A375 (cell line): Measurements from ENCODE around the genes GOLGA8R and KLF13.

GRCh38 chr15:29677170-29677480, 106.3 kb upstream of the ENTREP2 start:
- RAMPAGE, long total RNA, result no peak

GRCh38 chr15:29678016-29678637, 107.3 kb upstream of the ENTREP2 start:
- RAMPAGE, long total RNA, result no peak

DNA sequence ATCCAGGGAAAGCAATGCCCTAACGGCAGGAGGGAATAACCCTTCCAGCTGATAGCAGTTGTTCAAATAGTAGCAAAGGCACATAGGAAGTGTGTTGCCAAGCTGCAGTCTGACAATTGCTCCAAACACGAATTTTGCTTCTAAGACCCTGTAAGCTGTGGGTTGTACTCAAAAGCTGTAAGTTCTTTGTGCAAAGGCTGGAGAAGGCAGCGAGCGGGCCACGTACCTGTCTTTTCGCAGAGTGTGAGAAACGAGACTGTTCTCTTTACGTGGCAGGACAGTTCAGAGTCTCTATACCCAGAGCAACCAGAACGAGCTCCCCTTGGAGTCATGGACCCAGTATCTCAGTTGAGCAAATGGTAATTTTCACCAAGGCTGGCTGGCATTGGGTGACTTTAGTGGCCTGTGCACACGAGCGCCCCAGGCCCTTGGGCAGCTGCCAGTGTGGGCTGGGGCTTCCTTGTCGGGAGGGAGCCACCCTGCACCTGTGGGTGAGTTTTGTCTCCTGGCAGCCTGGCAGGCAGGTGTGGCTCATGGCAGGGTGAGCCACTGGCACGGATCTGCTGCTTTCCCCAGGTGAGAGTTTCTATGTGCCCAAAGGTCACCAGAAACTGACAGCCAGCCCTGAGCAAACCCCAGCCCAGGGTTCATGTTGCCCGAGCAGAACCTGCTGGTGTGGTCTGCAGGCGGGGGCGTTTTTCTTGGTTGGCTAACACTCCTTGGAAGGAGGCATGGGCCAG, 116.4 kb upstream of the ENTREP2 start:
- RAMPAGE, long total RNA, result no peak

DNA sequence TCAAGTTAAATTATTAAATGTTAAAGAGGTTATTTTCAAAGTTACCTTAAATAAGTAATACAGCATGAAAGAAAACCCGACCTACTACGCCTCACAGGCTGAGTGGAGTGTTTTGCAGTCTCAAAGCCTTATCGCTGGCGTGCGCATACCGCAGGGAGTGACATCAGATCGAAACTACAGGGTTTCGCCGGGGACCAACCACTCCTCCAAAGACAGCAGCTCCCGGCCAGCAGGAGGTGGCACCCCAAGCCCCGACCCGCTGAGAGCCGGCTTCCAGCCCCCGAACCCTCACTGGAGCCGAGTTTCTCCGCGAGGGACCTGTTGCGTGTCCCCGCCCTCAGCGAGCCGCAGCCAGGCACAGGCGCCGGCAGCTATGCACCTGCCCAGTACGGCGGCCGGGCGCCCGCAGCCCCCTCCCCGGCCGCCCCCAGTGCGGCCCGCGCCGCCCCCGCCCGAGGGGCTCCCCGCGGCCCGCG, 859 bp downstream of the TJP1 start:
- RAMPAGE, long total RNA, result no peak

DNA sequence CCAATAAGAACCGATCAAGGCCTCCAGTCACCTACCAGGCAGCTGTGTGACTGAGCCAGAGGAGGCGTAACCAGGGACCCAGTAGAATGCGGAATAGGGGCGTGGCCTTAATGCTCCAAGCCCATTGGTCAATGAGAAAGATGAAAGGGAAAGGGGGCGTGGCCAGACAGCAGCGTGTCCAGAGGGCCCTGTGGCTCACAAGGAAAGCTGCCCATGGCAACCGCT, at the start of gene GOLGA8R:
GOLGA8R (minus strand) TSS at position 52 of the 225 bp plus-strand sequence.
- RAMPAGE, long total RNA, result no peak

DNA sequence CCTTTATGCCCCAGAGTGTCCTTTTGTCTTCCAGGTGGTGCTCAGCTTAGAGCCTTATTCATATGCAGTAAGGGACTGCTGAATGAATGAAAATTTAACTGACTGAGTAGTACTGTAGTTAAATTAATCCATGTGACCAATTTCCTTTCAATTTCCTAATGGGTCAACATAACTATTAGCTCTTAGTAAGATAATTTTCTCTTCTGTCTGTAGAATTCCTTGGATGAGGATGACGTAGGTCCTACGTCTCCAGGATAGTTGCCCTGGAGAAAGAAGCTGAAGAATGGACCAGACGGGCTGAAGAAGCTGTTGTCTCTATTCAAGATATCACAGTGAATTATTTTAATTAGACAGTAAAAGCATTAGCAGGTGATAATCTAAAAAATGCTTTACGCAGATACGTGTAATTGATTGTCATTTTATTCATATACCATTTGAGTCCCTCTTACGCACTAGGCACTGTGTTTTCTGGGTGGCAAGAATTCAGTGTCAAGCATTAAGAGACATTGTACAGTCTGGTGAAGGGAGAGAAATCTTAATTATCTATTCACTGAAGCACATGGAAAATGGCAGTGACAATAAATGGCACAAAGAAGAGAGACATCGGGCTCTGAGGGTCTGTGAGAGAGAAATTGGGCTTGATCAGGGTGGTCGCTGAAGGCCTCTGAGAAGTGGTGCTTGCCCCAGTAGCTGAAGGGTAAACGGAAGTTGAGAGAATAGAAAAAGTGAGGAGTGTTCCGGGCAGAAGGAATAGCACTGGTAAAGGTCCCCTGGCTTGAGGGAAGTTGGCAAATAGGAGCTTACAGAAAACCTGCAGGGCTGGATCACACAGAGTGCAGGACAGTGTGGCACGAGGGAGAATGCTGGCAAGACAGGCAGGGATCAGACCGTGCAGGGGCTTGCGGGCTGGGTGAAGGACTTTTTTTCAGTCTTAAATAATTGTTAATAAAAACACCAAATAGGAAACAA, 63.8 kb upstream of the GOLGA8R start:
- RAMPAGE, long total RNA, result no peak

- RAMPAGE, long total RNA, result no peak
Observed at GRCh38 chr15:30572528-30573250, 20.8 kb downstream of the GOLGA8Q start.

DNA sequence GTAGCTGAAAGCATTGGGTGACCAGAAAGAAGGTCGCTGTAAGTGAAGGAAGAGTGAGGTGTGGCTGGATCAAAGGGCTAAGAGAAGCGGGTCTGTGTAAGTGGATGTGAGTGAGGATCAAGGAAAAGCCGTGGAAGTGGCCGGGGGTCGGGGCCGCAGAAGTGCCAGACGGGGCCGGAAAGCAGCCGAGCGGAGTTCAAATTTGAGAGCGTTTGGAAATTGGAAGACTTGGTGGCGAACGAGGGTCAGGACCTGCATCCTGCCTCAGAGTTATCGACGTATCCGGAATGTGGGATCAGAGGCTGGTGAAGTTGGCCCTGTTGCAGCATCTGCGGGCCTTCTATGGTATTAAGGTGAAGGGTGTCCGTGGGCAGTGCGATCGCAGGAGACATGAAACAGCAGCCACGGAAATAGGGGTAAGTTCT, 22.7 kb downstream of the GOLGA8H start:
- RAMPAGE, long total RNA, result no peak

DNA sequence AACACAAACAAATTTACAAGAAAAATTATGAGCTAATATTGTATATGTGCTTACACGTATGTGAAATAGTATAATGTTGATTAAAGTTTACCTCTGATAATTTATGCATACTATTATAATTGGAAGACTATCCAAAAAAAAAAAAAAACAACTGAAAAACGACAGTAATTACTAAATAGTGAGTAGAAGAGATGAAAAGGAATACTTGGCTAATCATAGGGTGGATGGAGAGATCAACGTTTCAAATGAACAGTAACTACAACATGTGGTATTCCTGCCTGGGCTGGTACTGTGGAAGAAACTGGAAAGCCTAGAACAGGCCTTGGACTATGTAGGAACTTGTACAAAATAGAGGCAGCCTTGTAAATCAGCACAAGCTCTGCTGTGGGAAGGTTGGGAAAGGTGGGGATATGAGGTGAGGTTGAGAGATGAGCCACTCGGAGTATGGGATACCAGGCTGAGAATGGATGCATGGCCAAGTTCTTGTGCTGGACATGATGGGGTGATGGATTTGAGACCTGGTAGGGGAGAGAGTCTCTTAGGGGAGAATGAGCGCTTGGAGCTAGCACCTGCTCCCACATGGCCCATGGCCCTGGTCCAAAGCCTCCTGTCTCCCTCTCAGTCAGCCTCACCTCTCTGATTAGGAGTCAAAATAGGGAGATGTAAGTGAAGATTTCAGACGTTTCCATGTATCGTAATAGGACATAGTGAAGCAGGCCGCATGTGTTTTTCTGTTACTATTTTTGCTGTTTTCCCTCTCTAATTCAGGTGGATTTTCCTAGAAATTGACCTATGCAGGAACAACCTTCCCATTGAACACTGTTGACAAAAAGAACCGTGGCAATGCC, 74.4 kb downstream of the GOLGA8H start:
- RAMPAGE, long total RNA, result no peak

DNA sequence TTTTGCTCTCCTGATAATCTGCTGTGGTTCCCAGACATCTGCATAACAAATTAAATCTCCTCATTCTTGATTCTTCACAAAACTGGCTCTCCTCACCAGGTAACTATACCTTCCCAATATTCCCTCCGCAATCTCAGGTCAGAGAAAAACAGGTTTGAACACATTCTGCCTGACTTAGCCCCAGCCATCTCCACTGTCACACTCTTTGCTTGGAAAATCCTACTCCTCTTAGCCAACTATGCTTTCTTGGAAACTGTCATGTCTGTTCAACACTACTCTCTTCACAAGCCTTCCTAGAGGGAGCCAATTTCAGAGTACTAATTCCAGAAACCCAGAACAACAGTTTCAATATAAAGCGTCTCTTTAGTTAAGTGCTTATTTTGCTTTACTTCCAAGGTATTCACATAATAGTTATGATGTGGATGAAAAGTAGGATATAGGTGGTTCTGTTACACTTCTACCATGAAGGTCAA, 21.7 kb downstream of the MTMR10 start:
- RAMPAGE, long total RNA, result no peak

DNA sequence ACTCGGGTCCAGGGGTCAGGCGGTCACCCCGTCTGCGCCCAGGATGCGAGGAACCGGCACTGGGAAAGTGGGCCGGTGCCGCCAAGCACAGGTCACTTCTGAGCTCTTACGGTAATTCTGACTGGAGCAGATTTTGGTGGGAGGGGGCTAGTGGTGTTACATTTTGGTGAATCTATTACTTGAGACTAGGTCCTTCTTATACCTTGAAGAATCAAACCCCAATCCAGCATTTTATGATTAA, 623 bp upstream of the MTMR10 start:
- RAMPAGE, long total RNA, result no peak

DNA sequence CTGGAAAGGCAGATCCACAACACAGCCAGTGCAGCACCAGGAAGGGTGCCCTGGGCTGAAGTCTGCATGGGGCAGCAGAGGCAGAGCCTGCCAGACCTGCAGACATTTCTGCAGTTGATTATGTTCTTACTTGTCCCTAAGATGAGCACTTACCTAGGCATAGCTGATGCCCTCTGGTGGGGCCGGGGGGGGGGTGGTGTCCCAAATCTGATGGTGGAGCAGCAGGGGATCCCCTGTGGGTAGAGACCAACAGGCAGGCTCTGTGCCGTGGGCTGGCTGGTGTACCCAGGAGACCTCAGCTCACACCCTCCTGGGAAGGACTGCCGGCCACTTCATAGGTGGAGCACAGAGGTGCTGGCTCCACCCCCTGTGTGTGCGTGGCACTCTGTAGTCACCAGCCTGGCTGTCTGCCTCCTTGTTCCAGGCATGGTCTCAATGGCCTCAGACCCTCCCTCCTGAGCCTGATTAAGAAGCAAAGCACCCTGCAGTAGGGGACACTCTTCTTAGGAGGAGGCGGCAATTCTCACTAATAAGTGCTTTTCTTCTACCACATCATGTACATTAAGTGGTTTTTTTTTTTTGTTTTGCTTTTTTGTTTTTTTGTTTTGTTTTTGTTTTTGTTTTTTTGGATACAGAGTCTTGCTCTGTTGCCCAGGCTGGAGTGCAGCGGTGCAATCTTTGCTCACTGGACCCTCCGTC, 97.4 kb upstream of the KLF13 start:
- RAMPAGE, long total RNA, result no peak

- RAMPAGE, long total RNA, result no peak
Observed at GRCh38 chr15:31236228-31237056, 90.2 kb upstream of the KLF13 start.

GRCh38 chr15:31265749-31266920, 60.5 kb upstream of the KLF13 start:
- RAMPAGE, long total RNA, result no peak

GRCh38 chr15:31272936-31273243, 53.7 kb upstream of the KLF13 start:
- RAMPAGE, long total RNA, result no peak

DNA sequence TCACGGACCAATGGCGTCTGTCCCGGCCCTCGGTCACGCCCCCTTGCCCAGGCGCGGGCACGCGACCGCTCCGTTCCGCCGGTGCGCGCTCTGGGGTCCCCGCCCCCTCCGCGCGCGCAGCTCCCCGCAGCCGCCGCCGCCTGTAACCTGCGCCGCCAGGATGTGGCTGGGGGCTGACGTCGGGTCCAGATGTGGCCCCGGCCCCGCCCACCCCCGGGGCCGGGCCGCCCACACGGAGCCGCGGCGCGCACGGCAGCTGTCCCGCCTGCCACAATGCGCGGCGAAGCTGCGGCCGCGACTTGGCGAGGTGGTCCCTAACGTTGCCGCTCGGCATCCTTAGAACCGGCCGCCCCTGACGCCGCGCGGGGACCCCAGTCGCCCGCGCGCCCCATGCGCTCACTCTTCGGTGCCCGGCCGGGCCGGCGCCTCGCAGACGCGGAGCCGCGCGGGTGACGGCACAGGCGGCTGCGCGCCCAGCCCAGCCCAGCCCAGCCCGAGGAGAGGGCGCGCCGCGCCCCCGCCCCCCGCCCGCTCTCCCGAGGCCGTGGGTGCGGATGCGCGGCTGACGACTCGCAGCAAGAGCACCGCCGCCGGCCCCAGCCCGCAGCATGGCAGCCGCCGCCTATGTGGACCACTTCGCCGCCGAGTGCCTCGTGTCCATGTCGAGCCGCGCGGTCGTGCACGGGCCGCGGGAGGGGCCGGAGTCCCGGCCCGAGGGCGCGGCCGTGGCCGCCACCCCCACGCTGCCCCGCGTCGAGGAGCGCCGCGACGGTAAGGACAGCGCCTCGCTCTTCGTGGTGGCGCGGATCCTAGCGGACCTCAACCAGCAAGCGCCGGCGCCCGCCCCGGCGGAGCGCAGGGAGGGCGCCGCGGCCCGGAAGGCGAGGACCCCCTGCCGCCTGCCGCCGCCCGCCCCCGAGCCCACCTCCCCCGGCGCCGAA, at the start of gene KLF13:
KLF13 (plus strand) TSS at position 231 of the 941 bp plus-strand sequence.
- RAMPAGE, long total RNA, result no peak

DNA sequence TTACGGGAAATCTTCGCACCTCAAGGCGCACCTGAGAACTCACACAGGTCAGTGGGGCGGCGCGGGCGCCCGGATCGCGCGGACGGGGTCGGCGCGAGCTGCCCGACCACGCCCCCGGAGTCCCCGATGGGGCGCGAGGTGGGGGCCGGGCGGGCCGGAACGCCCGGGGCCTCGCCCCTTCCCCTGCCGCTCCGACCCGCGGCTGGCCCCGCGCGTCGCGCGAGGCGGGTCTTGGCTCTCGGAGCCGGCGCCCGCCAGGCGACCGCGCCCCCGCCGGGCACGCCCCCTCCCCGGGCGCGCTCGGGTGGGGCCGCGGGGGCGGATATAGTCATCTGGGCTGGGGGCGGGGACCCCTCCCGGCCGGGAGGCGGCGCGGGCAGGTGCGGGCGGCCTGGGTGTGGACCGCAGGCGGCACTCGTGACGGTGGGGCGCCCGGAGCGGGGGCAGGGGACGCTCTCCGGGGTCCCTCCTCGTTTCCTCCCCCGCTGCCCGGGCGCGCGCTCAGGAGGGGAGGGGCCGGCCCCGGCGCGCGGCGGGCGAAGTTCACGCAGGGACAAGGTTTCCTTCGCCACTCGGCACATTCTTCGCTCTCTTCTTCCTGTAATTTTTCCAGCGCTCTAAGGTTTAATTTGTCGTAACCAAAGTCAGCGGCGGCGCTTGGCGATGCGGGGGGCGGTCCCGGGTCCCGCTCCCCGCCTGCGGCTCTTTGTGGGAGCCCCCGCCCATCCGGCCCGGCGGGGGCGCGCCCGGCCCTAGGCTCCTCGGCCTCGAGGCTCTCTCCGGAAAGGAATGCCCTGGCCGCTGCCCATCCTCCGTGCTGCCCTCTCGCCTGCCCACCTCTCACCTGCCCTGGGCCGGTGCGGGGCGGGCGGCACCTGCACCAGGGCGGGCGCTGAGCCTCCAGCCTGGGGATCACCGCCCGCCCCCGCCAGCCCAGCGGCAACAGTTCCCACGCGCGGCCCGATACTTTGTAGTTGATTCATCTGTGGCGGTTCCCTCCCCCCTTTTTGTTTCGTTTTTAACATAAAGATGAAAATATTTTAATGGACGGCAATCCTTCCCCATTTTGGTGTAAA, 1.4 kb downstream of the KLF13 start:
- RAMPAGE, long total RNA, result no peak

- RAMPAGE, long total RNA, result no peak
Observed at GRCh38 chr15:31334750-31335371, 8.2 kb downstream of the KLF13 start.

GRCh38 chr15:31340870-31342358, 14.8 kb downstream of the KLF13 start:
- RAMPAGE, long total RNA, result no peak

DNA sequence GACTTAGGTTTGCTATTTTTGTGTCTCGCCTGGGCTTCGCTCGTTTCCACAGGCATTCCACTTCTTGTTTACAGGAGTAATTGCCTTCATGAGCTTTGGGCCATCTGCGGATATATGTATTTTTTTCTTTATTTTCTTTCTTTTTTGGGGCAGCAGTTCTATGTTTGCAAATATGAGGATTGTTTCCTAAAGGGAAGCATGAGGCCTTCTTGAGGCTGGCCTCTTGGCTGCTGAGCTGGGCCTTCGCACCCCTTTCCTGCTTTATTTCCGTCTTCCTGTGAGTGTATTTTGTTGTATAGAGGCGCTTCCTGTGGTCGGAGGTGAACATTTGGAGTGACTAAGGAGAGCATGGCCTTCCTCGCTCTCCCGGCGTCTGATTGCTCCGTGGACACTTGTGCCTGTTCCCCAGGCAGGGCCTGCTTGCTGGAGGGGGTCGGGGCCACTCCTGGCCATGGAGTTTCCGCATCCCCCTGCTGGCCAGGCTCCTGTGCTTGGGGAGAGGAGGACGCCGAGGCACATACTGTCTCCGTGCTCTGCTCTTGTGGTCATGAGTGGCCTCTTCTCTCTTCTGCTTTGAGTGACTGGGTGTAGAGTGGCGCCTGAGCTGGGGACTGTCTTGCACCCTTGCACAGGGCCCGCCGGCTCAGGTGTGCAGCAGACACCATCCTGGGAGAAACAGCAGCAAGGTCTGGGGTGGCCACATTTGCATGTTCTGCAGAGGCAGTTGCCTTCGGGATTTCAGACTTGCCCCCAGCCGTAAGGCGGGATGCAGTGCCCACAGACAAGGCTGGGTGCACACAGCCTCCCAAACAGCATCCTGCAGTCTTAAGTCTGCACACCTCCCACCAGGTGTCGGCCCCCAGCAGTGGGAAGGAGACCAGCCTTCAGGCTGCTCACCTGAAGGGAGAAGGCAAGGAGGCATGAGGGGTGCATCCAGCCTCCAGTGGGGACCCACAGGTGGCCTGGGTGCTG, 16.2 kb downstream of the KLF13 start:
- RAMPAGE, long total RNA, result no peak